Mammary microvascular endothelial cell (primary cell): Measurements from ENCODE around the gene SLC25A46.

GRCh38 chr5:109699552-109700212 lies 10.0 kb downstream of the MAN2A1 start:
- RAMPAGE, long total RNA: no peak

GRCh38 chr5:109774517-109775044 lies 84.9 kb downstream of the MAN2A1 start:
- RAMPAGE, long total RNA: no peak

DNA sequence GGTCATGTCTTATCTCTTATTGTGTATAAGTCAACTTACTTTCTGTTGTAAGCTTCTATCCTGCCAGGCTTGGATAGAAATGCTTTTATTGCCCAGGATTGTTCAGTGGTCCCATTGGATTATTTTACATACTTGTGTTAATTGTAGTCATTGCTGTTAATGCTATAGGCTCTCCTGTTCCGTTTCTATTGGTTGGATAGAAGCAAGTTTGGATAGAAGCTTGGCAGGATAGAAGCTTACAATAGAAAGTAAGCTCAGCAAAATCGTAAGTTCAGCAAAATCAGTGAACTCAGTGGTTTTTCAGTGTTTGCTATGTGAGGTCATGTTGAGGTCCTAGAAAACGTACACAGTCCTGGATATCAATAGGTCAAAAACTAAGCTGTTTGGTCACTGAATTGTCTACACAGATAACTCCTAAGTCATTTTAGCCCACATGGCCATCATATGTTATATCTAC lies 299.3 kb downstream of the MAN2A1 start:
- RAMPAGE, long total RNA: no peak

- RAMPAGE, long total RNA: no peak
Measured at GRCh38 chr5:110000544-110001137, 310.9 kb downstream of the MAN2A1 start.

- RAMPAGE, long total RNA: start-site peak on the plus strand at chr5:110739016-110739061, 470 and 133 reads in 2 replicates
Measured at GRCh38 chr5:110738797-110739961, at the start of gene SLC25A46. Gene SLC25A46 (plus strand): TSS chr5:110739007.

DNA sequence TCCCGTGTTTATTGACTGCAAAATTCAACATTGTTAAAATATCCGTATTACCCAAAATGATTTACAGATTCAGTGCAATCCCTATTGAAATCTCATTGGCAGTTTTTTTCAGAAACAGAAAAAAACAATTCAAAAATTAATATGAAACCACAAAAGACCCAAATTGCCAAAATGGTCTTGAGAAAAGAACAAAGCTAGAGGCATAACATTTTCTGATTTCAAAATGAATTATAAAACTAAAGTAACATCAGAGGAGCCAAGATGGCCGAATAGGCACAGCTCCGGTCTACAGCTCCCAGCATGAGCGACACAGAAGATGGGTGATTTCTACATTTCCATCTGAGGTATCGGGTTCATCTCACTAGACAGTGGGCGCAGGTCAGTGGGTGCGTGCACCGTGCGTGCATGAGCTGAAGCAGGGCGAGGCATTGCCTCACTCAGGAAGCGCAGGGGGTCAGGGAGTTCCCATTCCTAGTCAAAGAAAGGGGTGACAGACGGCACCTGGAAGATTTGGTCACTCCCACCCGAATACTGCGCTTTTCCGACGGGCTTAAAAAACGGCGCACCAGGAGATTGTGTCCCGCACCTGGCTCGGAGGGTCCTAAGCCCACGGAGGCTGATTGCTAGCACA lies 85.9 kb upstream of the TSLP start:
- RAMPAGE, long total RNA: no peak

GRCh38 chr5:111230991-111231429 lies 6.8 kb downstream of the CAMK4 start:
- RAMPAGE, long total RNA: no peak

GRCh38 chr5:111301981-111302488 lies 77.9 kb downstream of the CAMK4 start:
- RAMPAGE, long total RNA: no peak

DNA sequence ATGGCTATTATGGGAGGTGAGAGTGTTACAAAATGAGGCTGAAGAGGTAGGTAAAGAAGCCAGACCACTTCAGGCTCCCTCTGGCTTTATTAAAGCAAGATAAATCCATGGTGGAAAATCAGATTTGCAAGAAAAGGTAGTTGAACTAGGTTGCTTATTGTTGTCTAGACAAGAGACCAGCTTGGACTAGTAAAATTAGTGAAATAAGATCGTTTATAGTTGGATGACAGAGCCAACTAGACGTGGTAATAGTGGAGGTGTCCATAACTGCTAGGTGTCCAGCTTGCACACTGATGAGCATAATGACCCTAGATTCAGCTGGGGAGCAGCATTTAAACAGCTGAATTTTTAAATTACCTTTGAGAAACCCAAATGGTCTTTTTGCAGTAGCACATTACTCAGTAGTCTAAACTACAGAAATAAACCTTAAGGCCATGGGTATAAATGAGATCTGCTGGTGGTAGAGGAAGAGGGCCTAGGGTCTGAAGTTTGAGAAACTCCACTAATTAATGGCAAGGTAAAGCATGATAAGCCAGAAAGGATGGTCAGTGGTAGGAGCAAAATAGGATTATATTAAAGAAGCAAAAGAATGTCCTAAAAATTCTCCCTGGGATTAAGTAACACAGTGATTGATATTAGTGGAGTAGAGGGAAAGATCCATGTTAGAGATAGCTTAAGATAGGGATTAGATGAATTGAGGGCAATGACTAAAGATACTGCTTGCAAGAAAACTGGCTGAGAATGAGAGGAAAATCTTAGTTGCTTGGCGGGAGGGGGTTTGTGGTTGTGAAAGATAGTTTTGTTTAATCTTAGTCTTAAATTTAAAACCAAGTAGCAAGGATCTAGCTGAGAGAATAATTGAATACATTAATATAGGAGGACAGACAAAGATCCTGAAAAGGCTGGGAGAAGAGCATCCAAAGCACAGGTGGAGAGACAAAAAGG lies 255.8 kb downstream of the EPB41L4A start:
- RAMPAGE, long total RNA: no peak

- RAMPAGE, long total RNA: no peak
Measured at GRCh38 chr5:112417866-112418384, 1.2 kb downstream of the EPB41L4A start.

DNA sequence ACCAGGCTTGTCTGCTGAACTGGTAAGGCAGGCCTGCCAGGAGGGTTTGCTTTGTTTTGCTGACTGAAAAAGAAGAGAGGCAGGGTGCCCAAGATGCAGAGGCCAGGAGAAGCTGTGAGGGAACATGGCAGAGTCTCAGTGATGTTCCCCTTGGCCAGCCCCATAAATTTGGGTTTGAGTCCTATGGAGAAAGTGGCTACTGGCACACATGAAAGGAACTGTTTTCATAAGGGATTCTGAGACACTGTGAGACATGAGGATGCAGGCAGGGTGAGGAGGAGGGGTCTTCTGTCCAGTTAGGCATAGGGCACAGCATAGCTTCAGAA lies 60.5 kb upstream of the EPB41L4A start:
- RAMPAGE, long total RNA: no peak

GRCh38 chr5:112817721-112818148 lies 43.4 kb upstream of the SRP19 start:
- RAMPAGE, long total RNA: no peak

DNA sequence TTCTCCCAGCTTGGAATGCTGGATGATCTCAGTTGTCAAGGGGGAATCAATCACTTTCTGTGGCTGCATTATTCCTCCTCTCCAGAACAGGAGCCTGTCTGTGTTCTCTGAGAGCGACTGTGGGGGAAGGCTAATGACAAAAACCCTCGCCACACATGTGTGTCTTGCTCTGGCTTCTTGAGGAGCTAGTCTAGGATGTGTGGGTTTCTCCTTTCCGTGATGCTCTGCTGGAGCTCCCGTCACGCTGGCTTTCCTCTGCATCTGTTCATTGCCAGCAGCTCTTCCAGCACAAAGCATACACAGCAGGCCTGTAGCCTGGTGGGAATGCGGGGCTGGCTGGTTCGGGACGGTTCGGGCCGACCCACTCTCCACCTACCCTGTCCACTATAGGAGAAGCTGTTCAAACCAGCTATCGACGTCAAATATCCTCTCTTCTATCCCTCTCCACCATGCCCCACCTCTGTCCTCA lies 82.9 kb downstream of the DCP2 start:
- RAMPAGE, long total RNA: no peak

GRCh38 chr5:113151171-113151537 lies 174.6 kb downstream of the DCP2 start:
- RAMPAGE, long total RNA: no peak

GRCh38 chr5:113161718-113162362 lies 185.2 kb downstream of the DCP2 start:
- RAMPAGE, long total RNA: no peak

DNA sequence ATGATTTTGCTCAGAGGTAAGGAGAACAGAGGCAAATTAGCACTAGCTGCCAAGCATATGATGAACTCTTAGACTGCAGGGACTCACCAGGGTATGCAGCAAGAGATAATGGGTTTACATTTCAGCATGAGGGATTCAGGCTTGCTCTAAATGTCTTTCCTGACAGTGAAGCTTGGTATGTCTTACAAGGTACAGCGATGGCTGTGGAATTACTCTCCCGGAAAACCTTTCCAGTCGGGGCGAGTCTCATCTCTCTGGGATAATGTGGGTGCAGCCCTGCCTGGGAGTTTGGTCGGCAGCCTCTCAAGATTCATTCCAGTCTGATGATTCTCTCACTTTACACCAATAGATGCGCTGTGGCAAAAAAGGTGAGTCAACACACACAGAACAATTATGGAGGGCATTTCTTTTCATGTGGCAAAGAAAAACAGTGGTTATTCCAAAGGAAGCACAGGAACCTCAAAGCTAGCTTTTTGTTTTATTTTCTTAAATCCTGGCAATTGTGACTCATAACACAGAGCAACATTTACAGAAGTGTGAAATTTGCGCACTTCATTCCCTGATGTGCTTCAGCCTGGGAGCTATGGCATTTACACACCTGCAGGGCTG lies 190.3 kb downstream of the DCP2 start:
- RAMPAGE, long total RNA: no peak

DNA sequence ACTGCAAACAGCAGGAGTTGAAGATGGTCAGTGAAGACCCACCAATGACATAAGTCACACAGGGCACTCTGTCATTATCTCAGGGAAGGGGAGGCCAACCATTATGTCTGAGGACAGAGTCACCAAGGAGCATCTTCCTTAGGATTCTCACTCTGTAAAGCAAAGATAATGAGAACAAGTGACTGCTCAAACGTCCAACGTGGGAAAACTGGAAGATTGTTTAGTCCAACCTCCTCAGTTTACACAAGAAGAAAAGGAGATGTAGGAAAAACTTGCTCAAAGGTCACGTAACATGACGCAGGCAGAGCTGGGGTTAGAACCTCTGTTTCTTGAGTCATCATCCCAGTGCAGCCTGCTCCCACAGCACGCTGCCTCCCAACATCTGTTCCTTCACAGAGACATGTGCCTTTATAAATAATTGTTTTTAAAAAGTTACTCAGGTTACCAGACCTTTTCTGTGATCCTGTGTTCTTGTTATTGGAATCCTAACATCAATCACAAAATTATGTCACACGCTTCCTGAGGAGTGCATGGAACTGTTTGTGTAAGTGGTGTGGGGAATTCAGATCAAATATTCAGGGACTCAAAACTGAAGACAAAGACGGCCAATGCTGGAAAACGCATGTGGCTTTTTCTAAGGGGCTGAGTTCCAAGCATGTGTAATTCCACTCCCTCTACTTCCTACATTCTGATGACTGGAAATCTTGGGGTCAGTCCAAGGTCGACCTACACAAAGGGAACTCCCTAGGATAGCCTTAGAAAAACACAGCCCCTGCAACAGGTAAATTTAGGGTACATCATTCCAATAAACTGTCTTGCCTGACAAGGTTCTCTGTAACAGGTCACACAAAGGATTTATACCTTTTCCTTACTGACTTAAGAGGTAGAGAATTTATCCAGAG lies 184.4 kb downstream of the TSSK1B start:
- RAMPAGE, long total RNA: no peak

GRCh38 chr5:113487423-113487753 lies 865 bp downstream of the MCC start:
- RAMPAGE, long total RNA: no peak

- RAMPAGE, long total RNA: no peak
Measured at GRCh38 chr5:113488997-113489196, 644 bp upstream of the MCC start.

DNA sequence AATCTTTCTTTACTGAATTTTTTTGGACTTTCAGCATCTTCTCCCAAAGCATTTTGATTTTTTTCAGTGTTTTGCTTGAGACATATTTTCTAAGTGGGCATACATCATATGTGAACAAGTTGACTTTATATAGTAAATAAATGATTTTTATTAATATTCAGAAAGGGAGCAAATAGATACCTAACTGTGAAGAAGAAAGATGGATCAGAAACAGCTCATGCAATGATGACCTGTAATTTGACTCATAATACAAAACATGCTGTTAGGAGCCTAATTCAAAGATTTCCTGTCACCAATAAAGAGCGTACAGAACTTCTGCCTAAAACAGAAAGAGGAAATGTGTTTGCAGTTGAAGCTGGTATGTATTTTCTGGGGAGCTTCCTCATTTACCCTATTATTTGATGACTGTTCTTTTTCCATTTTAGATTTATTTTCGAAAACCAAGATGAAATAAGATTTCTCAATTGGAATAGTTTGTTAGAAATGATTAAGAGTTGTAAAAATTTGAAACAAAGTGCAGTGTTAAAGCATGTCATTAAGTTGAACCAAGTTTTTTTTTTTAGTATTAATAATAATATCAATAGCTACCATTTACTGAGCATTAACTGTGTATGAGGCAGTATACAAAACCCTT lies 11.4 kb downstream of the YTHDC2 start:
- RAMPAGE, long total RNA: no peak